ENCODE results near the gene GNE.

DNA sequence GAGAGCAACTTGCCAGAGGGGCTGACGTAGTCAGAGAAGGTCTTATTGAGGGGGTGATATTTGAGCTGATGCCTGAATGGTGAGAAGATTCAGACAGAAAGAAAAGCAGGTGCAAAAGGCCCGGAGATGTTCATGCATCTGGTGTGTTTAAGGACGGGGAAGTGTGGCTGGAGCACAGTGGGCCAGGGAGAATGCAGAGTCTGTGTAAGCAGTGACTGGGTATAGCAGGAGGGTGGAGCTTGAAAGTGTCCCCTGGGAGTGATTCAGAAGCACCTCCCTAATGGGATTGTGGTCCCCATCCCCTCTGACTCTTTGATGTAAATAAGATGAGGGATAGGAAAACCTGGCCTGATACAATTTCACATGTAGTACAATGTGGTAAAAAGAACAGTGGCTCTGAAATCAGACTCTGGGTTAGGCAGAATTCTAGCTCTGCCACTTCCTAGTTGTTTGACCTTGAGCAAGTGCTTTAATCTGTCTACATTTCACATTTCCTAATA is 10.1 kb downstream of the FAM166B start:
- PRO-cap, 4 experiments: peak in 3 of 4 experiments; most common minus-strand start position 193 of the sequence (in 3)
- RAMPAGE, long total RNA, 4 experiments: no peak in any of the 4 experiments

DNA sequence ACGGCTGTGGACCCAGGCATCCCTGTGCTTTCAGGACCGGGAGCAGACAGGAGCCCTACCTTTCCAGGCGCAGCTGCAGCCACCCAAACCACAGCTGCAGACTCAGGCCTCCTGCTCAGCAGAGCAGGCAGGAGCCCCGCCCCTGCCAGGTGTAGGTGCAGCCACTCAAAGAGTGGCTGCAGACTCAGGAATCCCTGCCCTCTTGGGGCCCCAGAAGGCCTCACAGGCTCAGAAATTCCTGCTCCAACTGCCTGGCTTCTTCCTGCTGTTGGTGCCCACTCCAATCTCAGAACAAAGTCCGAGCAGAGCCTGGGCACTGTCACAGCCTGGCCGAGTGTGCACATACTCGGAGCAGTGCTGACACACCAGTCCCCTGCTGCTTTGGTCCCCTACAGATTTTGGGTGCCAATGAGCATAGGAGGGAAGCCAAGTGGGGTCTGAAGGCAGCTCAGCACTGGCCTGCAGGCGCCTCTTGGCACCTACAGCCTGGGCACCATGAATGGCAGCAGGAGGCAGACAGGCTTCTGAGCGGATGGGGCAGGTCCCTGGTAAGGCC is 6.1 kb upstream of the TESK1 start:
- PRO-cap, 4 experiments: no peak in any of the 4 experiments
- RAMPAGE, long total RNA, 4 experiments: no peak in any of the 4 experiments

DNA sequence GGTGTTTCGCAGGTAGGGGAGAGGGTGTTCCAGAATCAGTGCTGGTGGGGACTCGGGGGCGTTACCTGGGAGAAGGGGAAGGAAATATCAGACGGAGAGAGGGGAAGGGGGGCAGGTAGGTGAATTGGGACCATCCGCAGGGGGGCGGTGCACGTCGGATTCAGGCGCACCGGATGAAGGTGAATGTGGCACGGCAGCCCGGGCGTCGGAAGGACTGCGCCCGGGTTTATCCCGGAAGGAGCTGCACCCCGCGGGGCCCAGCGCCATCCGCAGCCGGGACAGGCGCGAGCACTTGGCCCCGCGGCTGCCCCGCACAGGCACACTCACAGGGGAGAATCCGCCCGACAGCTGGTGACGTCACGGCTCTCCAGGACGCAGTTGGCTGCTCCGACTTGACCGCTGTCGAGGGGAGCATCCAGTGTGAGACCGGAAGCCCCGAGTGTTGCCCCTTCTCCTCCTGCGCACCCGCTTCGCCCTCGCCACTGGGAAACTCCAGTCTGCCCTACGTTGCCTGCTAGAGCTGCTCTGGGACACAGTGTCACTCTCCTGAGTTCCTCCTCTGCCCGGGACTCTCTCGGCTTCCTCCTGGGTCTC is 1.3 kb downstream of the CD72 start:
- PRO-cap, 4 experiments: peak in 4 of 4 experiments; most common plus-strand start position 442 of the sequence (in 3); most common minus-strand start position 172 of the sequence (in 1)
- RAMPAGE, long total RNA, 4 experiments: start-site peak on the plus strand in 1 of 4 experiments, centred at position 244 of the sequence, 5 reads per replicate

GRCh38 chr9:35679593-35680602 is 6.2 kb downstream of the CA9 start:
- PRO-cap, 4 experiments: no peak in any of the 4 experiments
- RAMPAGE, long total RNA, 4 experiments: no peak in any of the 4 experiments

DNA sequence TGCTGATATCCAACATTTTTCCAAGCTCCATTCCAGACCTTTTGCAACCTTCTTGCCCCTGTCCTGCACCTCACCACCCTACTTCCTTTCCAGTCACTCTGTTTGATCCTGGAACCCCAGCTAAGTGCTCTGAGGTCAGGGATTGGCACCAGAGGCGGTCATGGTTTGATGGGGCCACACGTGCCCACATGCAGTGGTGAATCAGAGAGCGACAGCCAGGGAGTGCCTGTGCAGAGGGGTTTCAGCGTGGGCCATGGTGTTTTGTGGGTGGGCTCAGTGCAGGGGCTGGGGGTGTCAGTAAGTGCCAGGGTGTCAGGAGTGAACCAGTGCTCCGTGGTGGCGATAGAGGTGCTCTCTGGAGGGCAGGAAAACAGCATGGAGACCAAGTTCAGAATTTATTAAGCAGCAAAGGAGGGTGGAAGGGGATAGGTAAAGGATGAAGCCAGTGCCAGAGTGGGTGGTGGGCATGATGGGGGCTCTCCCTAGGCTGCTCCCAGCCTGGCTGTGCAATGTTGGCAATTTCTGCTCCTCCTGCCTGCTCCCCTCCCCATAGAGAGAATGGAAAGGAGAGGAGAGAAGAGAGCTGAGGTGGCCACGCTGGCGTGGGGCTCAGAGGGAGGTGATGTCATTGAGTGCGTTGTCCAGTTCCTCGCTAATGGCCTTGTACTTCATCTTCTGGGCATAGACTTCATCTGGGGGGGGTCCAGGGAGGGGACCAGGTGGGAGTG is 7.0 kb downstream of the TPM2 start:
- PRO-cap, 4 experiments: no peak in any of the 4 experiments
- RAMPAGE, long total RNA, 4 experiments: no peak in any of the 4 experiments

DNA sequence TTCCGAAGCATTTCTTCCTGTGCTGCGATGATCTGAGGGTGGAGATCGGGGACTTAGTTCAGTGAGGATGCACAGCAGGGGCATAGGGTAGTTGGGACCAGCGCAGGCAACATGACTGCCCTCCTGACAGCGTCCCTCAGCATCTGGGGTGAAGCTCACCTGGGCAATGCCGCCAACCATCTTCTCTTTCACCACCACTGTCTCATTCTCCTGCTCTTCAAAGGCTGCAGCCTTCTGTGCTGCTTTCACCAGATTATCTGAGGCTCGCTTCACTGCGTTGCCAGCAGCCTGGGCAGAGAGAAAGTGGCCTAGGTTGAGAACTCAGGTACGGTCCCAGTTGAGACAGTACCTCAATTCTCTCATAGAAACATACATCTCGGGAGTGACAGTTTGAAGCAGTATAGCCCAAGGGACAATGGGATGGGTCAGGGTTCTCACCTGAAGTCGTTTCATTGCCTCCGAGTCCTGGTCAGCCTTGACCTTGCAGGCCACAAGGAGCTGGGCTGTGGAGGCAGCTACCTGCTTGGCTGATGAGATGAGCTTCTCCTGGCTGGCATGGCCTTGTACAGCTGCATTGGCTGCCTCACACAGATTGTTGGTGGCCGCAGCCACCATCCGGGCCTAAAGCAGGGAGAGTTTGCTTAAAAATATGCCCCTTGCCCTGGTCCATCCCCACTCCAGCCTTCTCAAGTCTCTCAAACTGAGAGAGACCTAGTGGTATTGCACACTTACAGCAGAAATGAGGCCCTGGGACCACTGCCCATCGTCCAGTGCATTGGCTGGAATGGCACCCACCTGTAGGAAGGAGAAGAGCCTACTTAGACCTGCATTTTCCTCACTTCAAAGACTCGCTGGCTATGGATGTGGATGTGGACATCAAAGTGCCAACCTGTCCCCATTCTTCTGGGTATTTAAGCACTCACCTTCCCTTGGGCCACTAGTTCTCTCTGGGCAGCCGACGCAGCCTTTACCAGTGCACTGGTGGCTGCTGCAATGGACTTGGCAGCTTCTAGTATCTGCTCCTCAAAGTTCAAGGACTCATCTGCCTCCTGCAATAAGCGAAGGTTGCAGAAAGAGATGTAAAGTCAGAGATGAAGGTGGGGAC is 8.5 kb upstream of the TPM2 start:
- PRO-cap, 4 experiments: no peak in any of the 4 experiments
- RAMPAGE, long total RNA, 4 experiments: start-site peak on the minus strand in 2 of 4 experiments, centred at positions 232 to 540 of the sequence, 74 to 237 reads per replicate

GRCh38 chr9:35721898-35722297 is 10.1 kb downstream of the TLN1 start:
- PRO-cap, 4 experiments: no peak in any of the 4 experiments
- RAMPAGE, long total RNA, 4 experiments: no peak in any of the 4 experiments

DNA sequence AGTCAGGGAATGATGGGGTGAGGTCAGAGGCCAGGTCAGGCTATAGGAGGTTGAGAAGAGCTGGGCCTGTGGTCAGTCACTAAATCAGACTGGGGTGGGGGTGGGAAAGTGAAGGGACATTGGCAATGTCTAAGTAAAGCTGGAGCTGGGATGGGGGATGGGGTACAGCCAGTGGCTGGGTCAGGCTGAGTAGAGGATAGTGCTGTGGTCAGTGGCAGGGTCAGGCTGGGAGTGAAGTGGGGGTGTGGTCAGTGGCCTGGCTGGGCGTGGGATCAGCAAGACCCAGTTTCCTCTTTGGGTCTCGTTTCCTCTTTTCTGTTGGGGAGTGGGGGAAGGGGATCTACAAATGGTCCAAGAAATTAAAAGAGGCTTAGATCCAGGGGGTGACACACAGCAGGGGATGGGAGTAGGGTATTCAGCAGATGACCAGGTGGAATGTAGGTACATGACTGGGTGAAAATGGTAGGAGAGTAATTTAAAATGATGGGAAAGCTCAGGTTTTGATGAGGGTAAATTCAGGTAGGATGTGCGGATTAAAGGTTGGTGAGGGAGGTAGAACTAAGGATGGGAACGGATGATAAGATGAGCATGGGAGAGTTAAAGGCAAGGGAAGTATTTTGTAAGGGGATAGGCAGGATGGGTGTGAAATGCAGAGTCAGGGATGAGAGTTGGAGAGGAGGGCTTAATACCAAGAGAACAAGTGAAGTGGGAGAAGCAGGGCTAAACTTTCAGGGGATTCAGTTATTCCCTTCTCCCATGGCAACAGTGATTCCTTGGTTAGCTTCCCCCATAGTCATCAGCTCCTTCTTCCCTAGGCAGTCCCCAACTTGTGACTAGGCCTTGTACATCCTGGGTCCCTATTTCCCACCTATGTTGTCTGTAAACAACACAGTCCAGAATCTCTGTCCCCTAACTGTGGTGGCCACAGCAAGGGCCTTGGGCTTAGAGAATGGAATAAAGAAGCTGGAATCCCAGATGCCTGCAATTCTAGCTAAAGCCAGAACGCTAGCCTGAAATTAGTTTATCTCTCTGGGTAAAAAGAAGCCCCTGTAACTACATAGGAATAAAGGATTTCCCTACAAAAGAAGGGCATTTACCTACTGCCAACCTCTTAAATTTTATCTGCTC is 1.5 kb downstream of the TLN1 start:
- PRO-cap, 4 experiments: peak in 4 of 4 experiments; most common plus-strand start position 362 of the sequence (in 3); most common minus-strand start position 233 of the sequence (in 2)
- RAMPAGE, long total RNA, 4 experiments: no peak in any of the 4 experiments

- PRO-cap, 4 experiments: no peak in any of the 4 experiments
- RAMPAGE, long total RNA, 4 experiments: no peak in any of the 4 experiments
Observed at GRCh38 chr9:35737977-35738966, 5.8 kb downstream of the CREB3 start.

DNA sequence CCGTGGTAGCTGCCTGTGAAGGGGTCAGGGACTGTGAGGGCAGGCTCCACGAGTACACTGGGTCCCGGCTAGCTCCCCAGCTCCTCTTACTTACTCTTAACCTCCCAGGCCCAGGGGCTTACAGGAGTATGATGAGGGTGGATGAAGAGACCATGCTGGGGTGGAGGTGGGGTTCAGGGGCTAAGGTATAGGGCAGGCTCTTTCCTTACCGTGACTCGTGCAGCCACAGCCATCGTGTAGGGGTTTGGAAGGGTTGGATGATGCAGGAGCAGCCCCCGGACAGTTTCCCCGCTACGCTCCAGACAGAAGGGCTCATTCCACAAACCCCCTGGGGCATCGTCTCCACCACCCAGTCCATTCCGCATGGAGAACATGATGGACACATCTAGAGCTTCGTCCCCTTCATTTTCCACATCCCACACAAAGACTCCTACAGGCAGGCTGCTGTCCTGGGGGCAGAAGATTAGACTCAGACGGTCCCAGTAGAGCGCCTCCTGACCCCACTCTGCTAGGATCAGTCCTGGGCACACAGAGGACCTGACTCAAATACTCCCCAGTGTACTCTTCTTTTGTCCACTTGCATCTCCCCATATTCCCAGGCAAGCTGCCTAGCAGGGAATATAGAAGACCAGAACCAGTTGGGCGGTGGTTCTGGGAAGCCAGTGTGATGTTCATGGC is 8.3 kb downstream of the GBA2 start:
- PRO-cap, 4 experiments: no peak in any of the 4 experiments
- RAMPAGE, long total RNA, 4 experiments: no peak in any of the 4 experiments

DNA sequence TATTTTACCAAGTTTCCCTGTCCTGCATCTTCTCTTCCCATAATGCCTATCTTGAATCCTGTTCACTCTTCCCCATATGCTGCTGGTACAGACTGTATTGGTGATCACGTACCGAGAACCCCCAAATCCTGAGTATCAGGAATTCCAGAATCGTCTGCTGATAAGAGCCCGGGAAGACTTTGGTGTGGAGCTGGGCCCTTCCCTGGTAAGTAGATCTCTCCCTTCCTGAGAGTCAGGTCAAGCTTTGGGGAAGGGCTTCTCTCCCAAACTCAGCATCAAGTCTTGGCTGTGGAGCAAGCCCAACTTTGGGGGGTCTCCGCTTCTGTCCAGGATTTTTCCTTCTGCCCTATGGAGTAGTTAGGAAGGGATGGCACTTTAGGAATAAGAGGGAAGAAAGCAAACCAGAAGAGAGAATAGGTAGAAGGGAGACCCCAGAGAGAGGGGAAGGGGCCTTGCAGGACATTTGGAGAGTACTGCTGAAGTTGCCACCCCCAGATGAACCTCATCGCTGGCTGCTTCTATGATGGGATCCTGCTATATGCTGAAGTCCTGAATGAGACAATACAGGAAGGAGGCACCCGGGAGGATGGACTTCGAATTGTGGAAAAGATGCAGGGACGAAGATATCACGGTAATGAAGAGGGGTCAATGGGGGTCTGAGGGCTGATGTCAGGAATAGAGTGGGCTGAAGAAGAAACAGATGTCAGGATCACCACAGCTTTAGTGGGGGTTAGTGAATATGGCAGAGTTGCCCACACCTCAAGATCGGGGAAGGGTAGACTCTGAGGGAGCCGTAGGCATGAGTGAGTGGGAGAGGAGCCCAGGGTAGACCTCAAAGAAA is 8.4 kb downstream of the NPR2 start:
- PRO-cap, 4 experiments: no peak in any of the 4 experiments
- RAMPAGE, long total RNA, 4 experiments: no peak in any of the 4 experiments

GRCh38 chr9:35911501-35912205 is 2.4 kb downstream of the SPAAR start:
- PRO-cap, 4 experiments: no peak in any of the 4 experiments
- RAMPAGE, long total RNA, 4 experiments: no peak in any of the 4 experiments

DNA sequence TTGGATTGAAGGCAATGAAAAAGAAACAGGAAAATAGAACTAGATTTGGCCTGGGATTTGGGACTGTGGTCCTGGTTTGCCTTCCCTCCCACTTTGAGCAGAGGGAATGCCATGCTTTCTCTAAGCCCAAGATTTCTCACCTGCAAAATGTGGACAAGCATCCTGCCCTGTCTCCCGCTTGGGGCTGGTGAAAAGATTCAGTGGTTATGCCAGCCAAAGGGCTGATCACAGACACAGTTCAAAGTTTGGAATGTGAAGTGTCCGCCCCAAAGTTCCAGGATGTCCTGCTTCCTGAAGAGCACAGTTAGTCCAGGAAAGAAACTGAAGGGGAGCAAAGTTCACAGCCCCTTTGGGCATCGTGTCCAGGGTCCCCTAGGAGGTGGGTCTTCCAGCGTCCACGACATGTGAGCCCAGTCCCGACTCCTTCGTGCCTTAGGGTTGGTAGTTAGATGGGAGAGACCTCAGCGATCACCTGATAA is 19.9 kb downstream of the SPAAR start:
- PRO-cap, 4 experiments: peak in 1 of 4 experiments; most common plus-strand start position 312 of the sequence (in 1); most common minus-strand start position 177 of the sequence (in 1)
- RAMPAGE, long total RNA, 4 experiments: start-site peak on the minus strand in 1 of 4 experiments, centred at position 211 of the sequence, 26 reads per replicate

DNA sequence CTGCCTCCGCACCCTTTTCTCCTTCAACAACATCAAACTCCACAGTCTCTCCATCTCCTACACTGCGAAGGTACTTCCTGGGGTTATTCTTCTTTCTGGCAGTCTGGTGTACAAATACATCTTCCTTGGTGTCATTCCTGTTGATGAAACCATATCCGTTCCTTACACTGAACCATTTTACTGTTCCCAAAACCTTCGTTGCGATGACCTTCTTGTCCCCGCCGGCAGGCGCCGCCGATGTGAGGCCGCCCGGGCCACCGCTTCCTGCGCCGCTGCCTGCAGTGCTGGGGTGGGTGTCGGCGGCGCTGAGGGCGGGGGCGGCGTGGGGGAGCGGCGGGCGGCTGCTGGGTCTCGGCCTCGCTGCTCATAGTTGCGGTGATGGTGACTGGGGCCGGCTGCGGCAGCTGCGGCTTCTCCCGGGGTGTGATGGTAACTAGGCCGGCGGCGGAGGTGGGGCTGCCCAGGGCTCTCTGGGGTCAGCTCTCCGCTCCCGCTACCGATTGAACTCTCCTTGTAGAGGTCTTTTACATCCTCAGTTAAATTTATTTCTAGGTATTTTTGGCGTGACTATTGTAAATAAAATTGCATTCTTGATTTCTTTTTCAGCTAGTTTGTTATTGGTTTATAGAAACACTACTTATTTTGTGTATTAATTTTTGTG is 14.1 kb upstream of the OR2S2 start:
- PRO-cap, 4 experiments: no peak in any of the 4 experiments
- RAMPAGE, long total RNA, 4 experiments: start-site peak on the minus strand in 1 of 4 experiments, centred at position 258 of the sequence, 14 reads per replicate

DNA sequence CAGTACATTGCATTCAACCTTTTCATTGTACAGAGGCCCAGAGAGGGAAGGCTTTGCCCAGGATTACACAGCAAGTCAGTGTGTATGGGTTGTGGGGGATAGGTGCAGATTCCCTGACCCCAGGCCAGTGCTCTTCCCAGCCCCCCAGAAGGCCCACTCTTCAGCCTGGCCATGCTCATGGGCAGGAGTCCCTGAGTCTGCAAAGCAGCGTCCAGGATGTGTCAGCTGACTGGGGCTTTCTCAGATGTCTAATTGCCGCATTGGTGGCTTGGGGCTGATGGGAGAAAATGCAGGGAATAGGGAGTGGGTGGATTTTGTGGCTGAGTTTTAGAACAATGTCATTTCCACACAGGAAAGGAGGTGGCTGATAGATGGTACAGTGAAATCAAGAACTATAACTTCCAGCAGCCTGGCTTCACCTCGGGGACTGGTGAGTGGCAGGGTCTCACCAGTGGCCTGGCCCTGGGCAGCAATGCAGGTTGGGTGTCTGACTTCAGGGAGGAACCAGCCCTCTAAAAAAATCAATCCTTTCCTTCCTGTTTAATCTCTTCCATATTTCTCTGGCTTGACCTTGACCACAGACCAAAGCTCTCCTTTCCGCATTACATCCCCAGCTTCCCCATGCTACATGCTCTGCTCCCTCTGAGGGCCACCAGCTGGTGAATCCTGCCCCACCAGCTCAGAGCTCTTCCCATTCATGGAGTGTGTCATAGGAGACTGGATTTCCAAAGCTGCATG is 14.2 kb downstream of the GLIPR2 start:
- PRO-cap, 4 experiments: no peak in any of the 4 experiments
- RAMPAGE, long total RNA, 4 experiments: no peak in any of the 4 experiments

- PRO-cap, 4 experiments: peak in 4 of 4 experiments; most common plus-strand start chr9:36258610 (in 3); most common minus-strand start chr9:36258448 (in 3)
- RAMPAGE, long total RNA, 4 experiments: start-site peak on the minus strand in 4 of 4 experiments, at chr9:36258416-36258456 at its widest, 99 to 283 reads per replicate
Observed at GRCh38 chr9:36258273-36259315, at the start of gene GNE. Gene GNE, minus strand, starts transcription at chr9:36258448.

- PRO-cap, 4 experiments: no peak in any of the 4 experiments
- RAMPAGE, long total RNA, 4 experiments: no peak in any of the 4 experiments
Observed at GRCh38 chr9:36349531-36350417, 50.3 kb downstream of the RNF38 start.

DNA sequence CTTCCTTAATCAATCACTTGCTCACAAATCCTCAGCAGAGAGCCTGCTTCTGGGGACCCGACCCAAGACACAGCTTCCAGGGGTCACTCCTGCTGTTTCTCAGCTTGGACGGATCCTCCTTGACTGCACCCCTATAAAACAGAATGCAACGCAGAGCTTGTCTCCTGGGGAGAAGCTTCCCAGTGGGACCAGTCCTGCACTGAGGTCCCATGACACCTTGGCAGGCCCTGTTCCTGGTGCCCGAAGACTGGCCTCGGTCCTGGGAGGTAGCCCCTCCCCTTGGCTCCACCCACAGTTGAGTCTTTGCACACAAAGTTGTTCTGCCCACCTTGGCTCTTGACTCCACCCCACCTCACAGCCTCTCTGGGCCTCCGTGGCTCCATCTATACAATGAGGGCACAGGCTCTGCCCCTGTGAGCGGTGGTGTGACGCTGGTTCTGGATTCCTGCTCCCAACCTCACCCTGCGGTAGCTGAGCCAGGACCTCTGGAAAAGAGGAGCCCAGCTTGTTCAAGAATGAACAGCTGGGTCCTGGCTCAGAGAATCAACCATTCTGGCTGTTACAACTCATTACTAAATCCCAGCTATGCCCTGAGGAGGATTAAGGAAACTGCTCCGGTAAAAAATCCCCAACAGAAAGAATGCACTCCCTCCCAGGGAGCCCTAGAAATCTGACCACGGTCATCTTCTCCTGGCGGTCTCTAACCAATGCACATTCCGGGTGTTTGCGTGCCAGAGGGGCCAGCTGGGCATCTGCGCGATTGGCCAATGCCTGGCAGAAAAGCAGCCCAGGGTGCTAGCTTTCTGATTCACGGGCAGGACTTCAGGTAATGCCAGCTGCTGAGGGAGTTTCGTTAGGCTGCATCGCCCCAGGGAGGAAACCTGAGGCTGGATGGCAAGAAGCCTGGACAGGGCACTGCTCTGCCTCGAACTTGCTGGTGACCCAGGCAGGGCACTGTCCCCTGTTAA is 10.0 kb upstream of the GRHPR start:
- PRO-cap, 4 experiments: no peak in any of the 4 experiments
- RAMPAGE, long total RNA, 4 experiments: no peak in any of the 4 experiments

DNA sequence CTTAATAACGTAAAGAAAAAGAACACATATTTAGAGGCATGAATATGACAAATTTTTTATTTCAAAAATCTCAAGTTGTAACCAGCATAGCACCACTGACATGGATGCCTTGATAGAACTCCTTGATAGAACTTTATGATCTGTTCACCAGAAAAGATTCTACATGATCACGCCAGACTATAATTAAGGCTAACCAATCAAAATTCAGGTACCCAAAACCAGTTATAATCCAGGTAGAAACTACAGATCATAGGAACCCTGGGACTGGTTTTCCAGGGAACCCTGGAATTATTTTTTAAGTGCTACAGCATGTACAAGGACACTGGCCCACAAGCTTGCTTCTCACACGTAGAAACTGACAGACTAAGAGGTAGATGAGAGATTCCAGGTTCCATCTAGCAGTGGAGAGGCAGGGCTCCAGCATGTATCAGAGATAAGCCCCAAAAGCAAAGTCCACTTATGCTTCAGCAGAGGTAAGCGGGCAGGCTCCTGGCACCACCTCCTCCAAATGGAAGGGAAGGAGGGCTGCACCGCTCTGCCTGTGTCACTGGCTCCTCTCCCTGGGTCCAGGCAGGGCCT is 15.7 kb downstream of the GRHPR start:
- PRO-cap, 4 experiments: no peak in any of the 4 experiments
- RAMPAGE, long total RNA, 4 experiments: no peak in any of the 4 experiments

- PRO-cap, 4 experiments: no peak in any of the 4 experiments
- RAMPAGE, long total RNA, 4 experiments: no peak in any of the 4 experiments
Observed at GRCh38 chr9:37486392-37487621, 1.1 kb downstream of the POLR1E start.